ENCODE data around the gene MROH2B.

DNA sequence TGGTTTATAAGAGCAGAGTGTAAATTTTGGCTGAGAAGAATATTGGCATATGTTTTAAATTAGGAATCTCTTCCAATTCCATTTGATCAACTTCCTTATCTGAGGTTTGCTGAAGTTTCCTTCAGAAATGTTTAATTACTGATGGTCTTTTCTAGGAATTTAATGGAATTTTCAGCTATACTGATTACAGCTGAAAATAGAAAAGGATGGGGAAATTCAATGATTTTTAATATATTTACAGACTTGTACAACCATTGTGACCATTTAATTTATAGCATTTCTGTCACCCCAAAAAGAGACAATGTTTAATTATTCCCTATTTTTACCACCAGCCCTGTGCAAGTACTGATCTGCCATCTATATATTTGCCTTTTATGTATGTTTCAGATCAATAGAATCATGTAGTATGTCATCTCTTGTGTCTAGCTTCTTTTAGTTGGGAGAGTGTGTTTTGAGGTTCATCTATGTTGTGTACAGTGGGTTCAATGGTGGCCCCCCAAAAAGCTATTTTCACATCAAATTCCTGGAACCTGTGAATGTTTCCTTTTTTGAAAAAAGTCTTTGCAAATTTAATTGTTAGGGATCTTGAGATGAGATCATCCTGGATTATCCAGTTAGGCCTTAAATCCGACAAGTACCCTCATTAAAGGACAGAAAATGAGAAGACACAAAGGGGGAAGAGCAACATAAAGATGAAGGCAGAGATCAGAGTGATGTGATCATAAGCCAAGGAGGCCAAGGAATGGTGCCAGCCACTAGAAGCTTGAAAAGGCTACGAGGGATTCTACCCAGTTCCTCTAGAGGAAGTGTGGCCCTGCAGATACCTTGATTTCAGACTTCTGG lies 211.1 kb downstream of the WDR70 start:
- PRO-cap, 3 experiments = no peak in any of the 3 experiments
- RRBS = no CpG with 5 or more reads among the region's 2 CpGs

DNA sequence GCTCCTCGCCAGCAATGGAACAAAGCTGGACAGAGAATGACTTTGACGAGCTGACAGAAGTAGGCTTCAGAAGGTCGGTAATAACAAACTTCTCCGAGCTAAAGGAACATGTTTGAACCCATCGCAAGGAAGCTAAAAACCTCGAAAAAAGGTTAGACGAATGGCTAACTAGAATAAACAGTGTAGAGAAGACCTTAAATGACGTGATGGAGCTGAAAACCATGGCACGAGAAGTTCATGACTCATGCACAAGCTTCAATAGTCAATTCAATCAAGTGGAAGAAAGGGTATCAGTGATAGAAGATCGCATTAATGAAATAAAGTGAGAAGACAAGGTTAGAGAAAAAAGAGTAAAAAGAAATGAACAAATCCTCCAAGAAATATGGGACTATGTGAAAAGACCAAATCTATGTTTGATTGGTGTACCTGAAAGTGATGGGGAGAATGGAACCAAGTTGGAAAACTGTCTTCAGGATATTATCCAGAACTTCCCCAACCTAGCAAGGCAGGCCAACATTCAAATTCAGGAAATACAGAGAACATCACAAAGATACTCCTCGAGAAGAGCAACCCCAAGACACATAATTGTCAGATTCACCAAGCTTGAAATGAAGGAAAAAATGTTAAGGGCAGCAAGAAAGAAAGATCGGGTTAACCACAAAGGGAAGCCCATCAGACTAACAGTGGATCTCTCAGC lies 149.9 kb downstream of the GDNF start:
- PRO-cap, 3 experiments = no peak in any of the 3 experiments
- RRBS = no CpG with 5 or more reads among the region's 12 CpGs

DNA sequence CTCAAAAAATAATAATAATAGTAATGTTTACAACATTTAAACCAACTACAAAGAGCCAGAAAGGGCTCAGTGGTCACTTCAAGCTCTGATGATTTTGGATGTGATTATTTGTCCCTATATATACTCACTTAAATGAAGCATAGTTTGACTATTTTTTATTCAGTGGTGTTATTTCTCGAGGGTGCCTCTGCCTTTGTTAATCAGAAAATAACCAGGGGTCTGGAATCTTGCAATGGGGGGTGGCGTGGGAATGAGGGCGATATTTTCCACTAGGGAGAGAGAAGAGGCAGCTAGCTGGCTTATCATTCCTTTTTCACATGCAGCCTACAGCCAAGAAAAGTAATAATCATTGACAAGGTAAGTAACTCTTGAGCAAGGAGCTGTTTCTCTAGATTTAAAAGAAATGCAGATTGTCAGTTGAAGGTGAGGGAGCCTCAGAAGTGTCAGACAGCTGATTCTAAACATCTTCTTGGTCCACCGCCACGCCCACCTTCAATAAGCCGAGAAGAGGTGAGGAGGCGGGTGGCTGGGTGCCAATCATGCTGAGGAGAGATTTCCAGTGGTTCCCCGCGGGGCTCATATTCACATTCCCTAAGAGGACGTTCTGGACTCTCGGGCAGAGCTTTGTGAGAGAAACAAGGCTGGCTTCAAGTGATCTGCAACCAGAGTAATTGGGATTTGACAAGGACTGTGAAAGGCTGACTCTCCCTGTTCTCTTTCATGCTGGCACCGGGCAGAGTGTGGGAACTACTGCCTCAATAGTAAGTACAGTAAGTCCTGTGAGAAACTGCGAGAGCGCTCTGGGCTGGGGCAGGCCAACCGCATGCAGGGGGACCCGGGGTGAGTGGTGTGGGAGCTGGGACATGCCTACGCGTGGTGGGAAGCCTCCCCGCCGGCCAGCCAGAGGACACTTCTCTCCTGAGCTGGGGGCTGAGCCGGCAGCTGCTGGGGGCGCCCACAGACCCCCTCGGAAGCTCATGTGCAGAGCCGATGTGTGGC lies 111.2 kb downstream of the LIFR start:
- PRO-cap, 3 experiments = peak in 3 of 3 experiments; most common plus-strand start position 605 of the sequence (in 3); most common minus-strand start position 424 of the sequence (in 1)
- RRBS = 36% methylated on average over 8 of the region's 24 CpGs

DNA sequence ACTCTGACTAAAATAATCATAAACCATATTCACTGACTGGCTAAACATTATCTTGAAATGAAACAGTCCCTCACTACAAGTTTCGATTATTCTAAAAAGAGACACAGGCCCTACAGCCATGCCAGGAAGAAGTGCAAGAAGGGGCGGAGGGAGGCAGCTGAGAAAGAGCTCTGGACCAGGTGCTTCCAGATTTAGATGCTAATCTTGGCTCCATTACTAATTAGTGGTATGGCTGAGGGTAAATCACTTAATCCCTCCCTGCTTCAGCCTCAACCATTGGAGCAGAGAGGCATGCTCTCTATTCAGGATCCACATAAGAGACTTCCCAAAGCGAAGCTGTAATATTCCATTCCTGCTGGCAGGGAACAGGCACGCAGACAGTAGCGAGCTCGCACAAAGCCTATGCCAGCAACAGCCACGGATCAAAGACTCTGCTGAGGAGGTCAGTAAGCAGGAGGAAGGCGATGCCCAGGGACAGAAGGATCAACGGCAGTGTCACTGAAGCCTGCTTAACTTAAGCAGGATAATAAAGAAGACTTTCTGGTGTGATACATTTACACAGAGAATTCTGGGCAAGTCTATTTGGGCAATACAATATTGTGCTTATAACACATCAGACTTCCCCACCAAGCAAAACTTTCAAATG lies 24.2 kb downstream of the LIFR start:
- PRO-cap, 3 experiments = no peak in any of the 3 experiments
- RRBS = no CpG with 5 or more reads among the region's 9 CpGs

- PRO-cap, 3 experiments = no peak in any of the 3 experiments
- RRBS = no CpG with 5 or more reads among the region's 1 CpG
Observed at GRCh38 chr5:38825533-38825839, 20.3 kb upstream of the OSMR start.

DNA sequence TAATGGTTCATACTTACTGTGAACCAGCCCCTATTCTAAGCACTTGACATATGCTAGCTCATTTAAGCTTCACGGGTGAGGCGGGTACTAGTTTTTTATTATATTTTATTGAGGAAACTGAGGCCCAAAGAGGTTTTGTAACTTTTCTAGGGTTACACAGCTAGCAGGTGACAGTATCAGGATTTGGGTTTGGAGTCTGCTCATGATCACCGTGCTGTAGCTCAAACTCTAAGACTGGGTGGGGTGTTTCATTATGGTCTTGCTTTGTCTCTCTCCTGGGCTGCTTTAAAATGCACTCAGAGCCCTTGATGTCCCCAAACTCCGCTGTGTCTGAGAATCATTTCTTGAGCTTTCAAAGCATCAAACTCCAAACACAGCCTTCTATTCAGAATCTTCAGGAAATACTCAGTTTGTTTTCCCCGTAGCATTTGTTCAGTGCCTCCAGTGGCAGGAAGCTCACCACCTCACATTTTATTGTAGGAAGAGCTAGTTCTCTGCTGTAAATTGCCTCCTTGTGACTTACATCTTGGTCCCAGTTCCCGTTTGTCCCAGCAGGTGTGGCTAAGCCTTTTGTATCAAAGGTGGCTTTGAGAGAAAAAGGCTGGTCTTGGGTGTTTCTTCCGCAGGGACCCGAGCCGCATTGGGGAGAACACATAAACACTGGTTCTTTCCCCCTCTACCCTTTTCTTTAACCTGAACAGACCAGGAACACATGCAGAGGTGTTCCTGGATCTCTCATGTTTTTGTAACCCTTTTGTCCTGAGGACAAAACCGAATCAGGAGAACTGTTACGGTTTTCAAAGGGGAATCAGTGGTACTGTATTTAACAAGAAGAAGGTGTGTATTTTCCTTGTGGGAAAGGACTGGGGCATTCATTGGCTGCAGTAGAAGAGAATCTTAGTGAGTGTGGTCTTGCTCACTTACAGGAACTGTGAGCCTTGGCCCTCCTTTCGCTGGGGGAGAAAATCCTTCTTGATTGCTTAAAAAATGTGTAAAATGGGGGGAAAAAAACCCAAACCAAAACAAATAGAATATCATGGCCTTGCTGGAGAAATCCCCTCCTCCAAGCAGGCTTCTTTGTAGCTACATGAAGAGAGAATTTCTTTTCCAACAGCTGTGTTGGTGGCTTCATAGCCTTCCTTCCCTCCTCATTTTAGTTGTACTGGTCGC lies 1.8 kb downstream of the OSMR start:
- PRO-cap, 3 experiments = peak in 1 of 3 experiments; most common minus-strand start position 690 of the sequence (in 1)
- RRBS = no CpG with 5 or more reads among the region's 13 CpGs

- PRO-cap, 3 experiments = no peak in any of the 3 experiments
- RRBS = no CpG with 5 or more reads among the region's 16 CpGs
Observed at GRCh38 chr5:38887629-38888475, 42.0 kb downstream of the OSMR start.

DNA sequence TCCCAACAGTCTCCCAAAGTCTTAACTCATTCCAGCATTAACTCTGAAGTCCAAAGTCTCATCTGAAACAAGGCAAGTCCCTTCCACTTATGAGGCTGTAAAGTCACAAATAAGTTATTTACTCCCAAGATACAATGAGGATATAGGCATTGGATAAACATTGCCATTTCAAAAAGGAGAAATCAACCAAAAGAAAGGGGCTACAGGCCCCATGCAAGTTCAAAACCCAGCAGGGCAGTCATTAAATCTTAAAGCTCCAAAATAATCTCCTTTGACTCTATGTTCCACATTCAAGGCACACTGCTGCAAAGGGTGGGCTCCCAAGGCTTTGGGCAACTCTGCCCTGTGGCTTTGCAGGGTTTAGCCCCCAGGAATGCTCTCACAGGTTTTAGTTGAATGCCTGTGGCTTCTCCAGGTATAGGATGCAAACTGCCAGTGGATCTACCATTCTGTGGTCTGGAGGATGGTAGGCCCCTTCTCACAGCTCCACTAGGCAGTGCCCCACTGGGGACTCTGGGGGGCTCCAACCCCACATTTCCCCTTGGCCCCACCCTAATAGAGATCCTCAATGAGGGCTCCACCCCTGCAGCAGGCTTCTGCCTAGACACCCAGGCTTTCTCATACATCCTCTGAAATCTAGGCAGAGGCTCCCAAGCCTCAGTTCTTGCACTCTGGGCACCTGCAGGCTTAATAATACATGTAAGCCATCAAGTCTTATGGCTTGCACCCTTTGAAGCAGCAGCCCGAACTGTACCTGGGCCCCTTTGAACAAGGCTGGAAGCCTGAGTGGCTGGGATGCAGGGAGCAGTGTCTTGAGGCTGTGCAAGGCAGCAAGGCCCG lies 8.5 kb downstream of the RICTOR start:
- PRO-cap, 3 experiments = no peak in any of the 3 experiments
- RRBS = no CpG with 5 or more reads among the region's 2 CpGs

- PRO-cap, 3 experiments = peak in 2 of 3 experiments; most common plus-strand start chr5:39210164 (in 2)
- RRBS = no CpG with 5 or more reads among the region's 21 CpGs
Observed at GRCh38 chr5:39209600-39210541, 9.5 kb downstream of the FYB1 start.

- PRO-cap, 3 experiments = no peak in any of the 3 experiments
- RRBS = no CpG with 5 or more reads among the region's 2 CpGs
Observed at GRCh38 chr5:39263779-39264279, 44.5 kb upstream of the FYB1 start.

GRCh38 chr5:39368056-39368652 lies 3.9 kb upstream of the C9 start:
- PRO-cap, 3 experiments = no peak in any of the 3 experiments
- RRBS = no CpG with 5 or more reads among the region's 5 CpGs

DNA sequence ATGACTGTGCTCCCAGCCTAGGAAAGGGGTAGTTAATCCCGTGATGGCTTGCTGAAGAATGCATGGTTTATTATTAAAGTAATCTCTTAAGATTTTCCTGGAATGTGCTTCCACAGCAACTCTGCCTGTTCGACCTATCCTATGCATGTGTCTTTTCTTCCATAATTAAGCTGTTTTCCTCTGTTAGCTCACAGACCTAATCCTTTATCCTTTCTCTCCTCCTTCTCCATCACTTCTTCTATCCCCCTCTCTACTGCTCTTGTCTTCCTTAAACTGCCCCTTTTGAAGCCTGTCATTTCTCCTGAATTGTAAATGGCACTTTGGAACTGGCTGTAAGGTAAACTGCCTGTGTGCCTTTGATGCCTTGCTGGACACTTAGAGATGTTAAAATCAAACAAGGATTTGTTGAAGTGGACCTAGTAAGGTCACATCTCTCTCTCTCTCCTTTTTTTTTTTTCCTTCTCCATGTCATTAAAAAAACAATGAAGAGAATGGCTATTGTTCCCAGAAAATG lies 2.6 kb upstream of the DAB2 start:
- PRO-cap, 3 experiments = no peak in any of the 3 experiments
- RRBS = no CpG with 5 or more reads among the region's 2 CpGs

DNA sequence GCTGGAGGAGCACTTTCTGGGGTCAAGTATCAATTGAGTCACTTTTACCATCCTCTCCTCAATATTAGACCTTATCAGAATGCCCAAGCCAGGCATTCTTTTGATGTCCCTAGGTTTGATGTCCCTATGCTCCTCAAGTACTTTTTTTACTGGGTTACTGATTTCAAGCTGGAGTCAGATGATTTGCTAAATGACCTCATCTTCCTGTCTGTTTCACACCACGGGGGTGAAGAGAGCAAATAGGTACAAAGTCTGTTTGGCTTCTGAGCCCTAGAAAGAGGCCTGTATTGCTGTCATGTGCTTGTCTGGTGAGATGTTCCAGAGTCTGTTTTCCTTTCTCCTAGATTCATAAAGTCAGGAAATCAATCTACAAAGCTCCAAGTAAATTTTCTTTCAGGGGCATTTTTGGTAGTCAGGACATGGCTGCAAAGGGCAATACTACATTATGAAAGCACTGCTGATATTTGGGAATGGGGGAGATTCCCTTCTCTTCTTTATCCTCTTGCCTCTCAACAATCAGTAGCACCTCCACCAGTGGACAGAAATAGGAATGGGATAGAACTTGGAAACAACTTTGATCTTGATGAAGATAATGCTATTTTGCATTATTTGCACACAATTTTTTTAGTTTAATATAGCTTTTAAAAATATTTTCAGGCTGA lies 12.8 kb upstream of the DAB2 start:
- PRO-cap, 3 experiments = no peak in any of the 3 experiments
- RRBS = no CpG with 5 or more reads among the region's 1 CpG

DNA sequence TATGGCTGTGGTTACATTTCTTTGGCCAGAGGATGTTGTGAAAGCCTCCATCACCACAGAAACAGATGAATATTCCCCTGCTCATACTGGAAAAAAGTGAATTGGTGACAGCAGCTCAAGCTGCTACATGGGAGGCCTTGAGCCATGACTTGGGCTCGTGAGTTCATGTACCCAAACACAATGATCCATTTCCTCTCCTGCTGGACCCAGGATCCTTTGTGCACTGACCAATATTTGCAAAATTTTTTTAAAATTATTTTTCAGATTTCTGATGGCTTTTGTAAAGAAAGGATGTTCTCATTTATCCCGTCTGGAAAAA lies 336.2 kb upstream of the DAB2 start:
- PRO-cap, 3 experiments = no peak in any of the 3 experiments
- RRBS = no CpG with 5 or more reads among the region's 2 CpGs

DNA sequence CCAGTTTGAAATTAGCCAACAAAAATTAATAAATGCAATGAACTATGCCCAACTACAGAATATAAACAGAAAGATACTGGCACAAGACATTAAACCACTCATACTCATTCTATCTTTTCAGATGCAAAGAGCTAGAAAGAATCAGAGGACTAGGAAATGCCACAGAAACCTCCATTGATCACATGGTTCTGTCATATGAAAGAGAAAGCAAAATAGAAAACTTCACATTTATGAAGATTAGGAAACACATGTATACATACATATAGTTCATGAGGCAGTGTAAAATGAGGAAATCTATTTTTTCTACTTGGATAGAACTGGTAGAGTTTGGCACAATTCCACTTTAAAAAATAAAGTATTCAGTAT lies 275.1 kb upstream of the PTGER4 start:
- PRO-cap, 3 experiments = no peak in any of the 3 experiments

GRCh38 chr5:40754994-40755316 lies 806 bp downstream of the TTC33 start:
- PRO-cap, 3 experiments = peak in 3 of 3 experiments; most common plus-strand start chr5:40755222 (in 3); most common minus-strand start chr5:40755146 (in 1)
- RRBS = no CpG with 5 or more reads among the region's 8 CpGs

GRCh38 chr5:40825942-40826966 lies 8.8 kb downstream of the RPL37 start:
- PRO-cap, 3 experiments = no peak in any of the 3 experiments
- RRBS = no CpG with 5 or more reads among the region's 9 CpGs

DNA sequence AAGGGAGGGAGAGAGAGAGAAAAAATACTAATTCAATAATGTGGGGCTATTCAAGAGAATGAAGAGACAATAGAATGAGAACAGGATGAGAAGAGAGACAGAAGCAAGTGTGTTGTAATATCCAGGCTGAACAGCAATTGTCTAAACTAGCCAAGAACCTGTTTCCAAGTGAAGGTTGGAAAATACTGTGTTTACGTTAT lies 27.4 kb downstream of the C7 start:
- PRO-cap, 3 experiments = no peak in any of the 3 experiments
- RRBS = no CpG with 5 or more reads among the region's 1 CpG

DNA sequence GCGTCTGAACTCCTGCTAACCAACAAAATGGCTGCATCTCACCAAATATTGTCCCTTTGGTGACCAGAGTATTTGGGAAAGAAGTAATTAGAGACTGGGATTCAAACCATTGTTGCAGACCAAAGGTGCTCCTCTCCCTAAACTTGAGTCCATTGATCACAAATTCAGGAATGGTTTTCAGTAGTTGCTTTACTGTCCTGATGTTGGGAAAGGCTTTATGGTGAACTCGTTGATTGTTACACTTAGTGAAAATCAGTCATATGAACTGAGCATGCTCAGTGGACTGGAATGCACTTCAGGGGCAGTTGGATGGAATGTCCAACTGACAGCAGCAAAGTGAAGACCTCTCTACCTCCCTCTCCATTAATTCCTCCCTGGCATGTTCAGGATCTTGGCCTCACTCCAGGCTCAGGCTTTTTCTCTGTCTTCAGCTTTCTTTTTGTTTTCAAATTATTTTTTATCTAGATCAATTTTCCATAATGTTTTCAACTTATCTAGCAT lies at the start of gene MROH2B:
Gene MROH2B (minus strand): TSS at position 267 of the 501 bp plus-strand sequence.
- PRO-cap, 3 experiments = no peak in any of the 3 experiments
- RRBS = no CpG with 5 or more reads among the region's 2 CpGs

- PRO-cap, 3 experiments = no peak in any of the 3 experiments
- RRBS = no CpG with 5 or more reads among the region's 5 CpGs
Observed at GRCh38 chr5:41181845-41182603, 31.3 kb downstream of the C6 start.